H1 (cell line): ENCODE measurements around a stretch of chr17.

- RRBS, result no CpG with 5 or more reads among the region's 3 CpGs
CAGE:
- cytosol, long polyA plus RNA, result no peak
- long polyA plus RNA, result no peak
- nucleus, long polyA plus RNA, result no peak
Measured at GRCh38 chr17:39861252-39861549, 2.9 kb downstream of the IKZF3 start.

- RRBS, result 87% methylated on average over 1 of the region's 7 CpGs
CAGE:
- cytosol, long polyA plus RNA, result no peak
- long polyA plus RNA, result no peak
- nucleus, long polyA plus RNA, result no peak
Measured at GRCh38 chr17:39904535-39905162, 13.8 kb downstream of the GSDMB start.

DNA sequence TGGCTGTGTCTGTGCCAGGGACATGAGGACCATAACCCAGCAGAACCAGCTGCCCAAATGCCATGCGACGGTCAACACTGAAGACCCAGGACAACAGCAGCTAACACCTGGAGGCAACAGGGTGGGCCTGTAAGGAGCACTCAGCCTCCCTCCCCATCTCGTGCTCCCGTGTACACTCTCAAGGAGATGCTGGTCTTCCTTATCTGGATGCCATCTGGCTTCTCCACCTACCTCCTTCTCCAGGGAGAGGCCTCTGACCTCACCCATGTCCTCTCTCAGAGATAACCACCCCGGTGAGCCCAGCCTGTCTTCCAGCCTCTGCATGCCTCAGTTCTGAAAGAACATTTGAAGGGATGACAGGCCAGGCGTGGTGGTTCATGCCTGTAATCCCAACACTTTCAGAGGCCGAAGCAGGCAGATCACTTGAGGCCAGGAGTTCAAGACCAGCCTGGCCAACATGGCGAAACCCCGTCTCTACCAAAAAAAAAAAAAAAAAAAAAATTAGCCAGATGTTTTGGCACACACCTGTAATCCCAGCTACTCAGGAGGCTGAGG is 878 bp upstream of the GSDMB start:
- RRBS, result no CpG with 5 or more reads among the region's 9 CpGs
CAGE:
- cytosol, long polyA plus RNA, result no peak
- long polyA plus RNA, result no peak
- nucleus, long polyA plus RNA, result no peak

- RRBS, result no CpG with 5 or more reads among the region's 5 CpGs
CAGE:
- cytosol, long polyA plus RNA, result no peak
- long polyA plus RNA, result no peak
- nucleus, long polyA plus RNA, result no peak
Measured at GRCh38 chr17:39934302-39934734, 6.8 kb downstream of the LRRC3C start.

GRCh38 chr17:39982111-39982416 is 1.5 kb downstream of the PSMD3 start:
- RRBS, result no CpG with 5 or more reads among the region's 1 CpG
CAGE:
- cytosol, long polyA plus RNA, result no peak
- long polyA plus RNA, result no peak
- nucleus, long polyA plus RNA, result no peak

GRCh38 chr17:40063597-40063894 is 781 bp downstream of the THRA start:
- RRBS, result 20% methylated on average over 2 of the region's 7 CpGs
CAGE:
- cytosol, long polyA plus RNA, result no peak
- long polyA plus RNA, result no peak
- nucleus, long polyA plus RNA, result no peak

- RRBS, result no CpG with 5 or more reads among the region's 4 CpGs
CAGE:
- cytosol, long polyA plus RNA, result no peak
- long polyA plus RNA, result no peak
- nucleus, long polyA plus RNA, result no peak
Measured at GRCh38 chr17:40068178-40068671, 5.5 kb downstream of the THRA start.

- RRBS, result no CpG with 5 or more reads among the region's 13 CpGs
CAGE:
- cytosol, long polyA plus RNA, result no peak
- long polyA plus RNA, result no peak
- nucleus, long polyA plus RNA, result no peak
Measured at GRCh38 chr17:40069778-40070619, 7.2 kb downstream of the THRA start.

- RRBS, result under 1% methylated on average over 24 of the region's 50 CpGs
CAGE:
- cytosol, long polyA plus RNA, result start-site peak on the plus strand at chr17:40122600-40122619, 15 reads
- long polyA plus RNA, result no peak
- nucleus, long polyA plus RNA, result start-site peak on the minus strand at chr17:40122491-40122533, 7 reads
Measured at GRCh38 chr17:40122470-40122917, 723 bp downstream of the MSL1 start.

DNA sequence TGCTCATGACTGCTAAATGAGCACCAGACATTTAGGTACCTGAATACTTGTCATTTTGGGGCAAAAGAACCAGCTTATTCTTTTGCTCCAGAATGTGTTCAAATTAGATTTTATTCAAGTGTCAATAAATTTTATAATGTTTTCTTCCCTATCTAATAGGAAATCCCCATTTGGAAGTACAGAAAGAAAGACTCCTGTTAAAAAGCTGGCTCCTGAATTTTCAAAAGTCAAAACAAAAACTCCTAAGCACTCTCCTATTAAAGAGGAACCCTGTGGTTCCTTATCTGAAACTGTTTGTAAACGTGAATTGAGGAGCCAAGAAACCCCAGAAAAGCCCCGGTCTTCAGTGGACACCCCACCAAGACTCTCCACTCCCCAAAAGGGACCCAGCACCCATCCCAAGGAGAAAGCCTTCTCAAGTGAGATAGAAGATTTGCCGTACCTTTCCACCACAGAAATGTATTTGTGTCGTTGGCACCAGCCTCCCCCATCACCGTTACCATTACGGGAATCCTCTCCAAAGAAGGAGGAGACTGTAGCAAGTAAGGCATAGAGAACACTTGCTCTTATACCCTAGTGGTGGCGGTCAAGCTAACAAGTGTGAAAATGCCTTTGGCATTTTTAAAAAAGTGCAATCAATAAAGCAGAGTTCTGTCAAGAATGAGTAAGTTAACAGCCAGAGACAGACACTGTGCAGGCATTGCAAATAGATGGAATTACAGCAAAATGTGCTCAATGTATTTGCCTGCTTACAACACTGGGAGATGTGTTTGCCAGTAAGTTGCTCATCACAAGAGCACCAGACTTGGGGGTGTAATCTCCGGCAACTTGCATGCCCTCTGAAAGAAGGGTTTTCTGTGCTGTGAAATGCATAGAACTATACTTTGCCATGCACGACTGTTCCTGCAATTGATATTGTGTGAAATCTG is 7.6 kb downstream of the MSL1 start:
- RRBS, result no CpG with 5 or more reads among the region's 9 CpGs
CAGE:
- cytosol, long polyA plus RNA, result no peak
- long polyA plus RNA, result no peak
- nucleus, long polyA plus RNA, result no peak

- RRBS, result no CpG with 5 or more reads among the region's 5 CpGs
CAGE:
- cytosol, long polyA plus RNA, result no peak
- long polyA plus RNA, result no peak
- nucleus, long polyA plus RNA, result no peak
Measured at GRCh38 chr17:40271207-40271703, 16.4 kb upstream of the CDC6 start.

- RRBS, result no CpG with 5 or more reads among the region's 21 CpGs
CAGE:
- cytosol, long polyA plus RNA, result no peak
- long polyA plus RNA, result no peak
- nucleus, long polyA plus RNA, result no peak
Measured at GRCh38 chr17:40320697-40321733, 12.0 kb downstream of the RARA start.

GRCh38 chr17:40333788-40334707 is 25.1 kb downstream of the RARA start:
- RRBS, result no CpG with 5 or more reads among the region's 3 CpGs
CAGE:
- cytosol, long polyA plus RNA, result no peak
- long polyA plus RNA, result no peak
- nucleus, long polyA plus RNA, result no peak

GRCh38 chr17:40351661-40352634 is 12.6 kb downstream of the GJD3 start:
- RRBS, result 95% methylated on average over 4 of the region's 24 CpGs
CAGE:
- cytosol, long polyA plus RNA, result no peak
- long polyA plus RNA, result no peak
- nucleus, long polyA plus RNA, result no peak

- RRBS, result no CpG with 5 or more reads among the region's 24 CpGs
CAGE:
- cytosol, long polyA plus RNA, result no peak
- long polyA plus RNA, result no peak
- nucleus, long polyA plus RNA, result no peak
Measured at GRCh38 chr17:40356500-40357677, 7.6 kb downstream of the GJD3 start.

- RRBS, result no CpG with 5 or more reads among the region's 7 CpGs
CAGE:
- cytosol, long polyA plus RNA, result no peak
- long polyA plus RNA, result no peak
- nucleus, long polyA plus RNA, result no peak
Measured at GRCh38 chr17:40465392-40465671, 22.1 kb downstream of the IGFBP4 start.

- RRBS, result no CpG with 5 or more reads among the region's 15 CpGs
CAGE:
- cytosol, long polyA plus RNA, result no peak
- long polyA plus RNA, result no peak
- nucleus, long polyA plus RNA, result no peak
Measured at GRCh38 chr17:40509964-40510860, 8.8 kb upstream of the TNS4 start.

DNA sequence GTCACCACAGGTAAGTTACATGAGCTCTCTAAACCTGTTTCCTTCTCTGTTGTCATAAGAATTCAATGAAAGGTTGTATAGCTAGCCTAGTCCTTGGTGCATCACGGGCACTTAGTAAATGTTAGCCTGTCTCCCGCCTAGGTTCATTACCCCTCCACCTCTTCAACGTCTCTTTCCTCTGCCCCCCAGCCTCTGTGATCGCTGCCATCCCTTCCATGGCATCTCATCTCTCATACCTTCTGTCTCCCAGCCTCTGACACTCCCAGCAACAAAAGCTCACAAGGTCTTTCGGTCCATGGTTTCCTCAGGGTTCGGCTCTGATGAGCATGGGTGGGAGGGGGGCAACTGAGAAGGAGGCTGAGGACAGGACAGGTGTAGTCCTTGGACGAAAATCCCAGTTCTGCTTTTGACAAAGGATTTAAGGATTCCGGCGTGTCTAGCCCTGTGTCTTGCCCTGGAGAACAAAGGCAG is 16.8 kb downstream of the CCR7 start:
- RRBS, result no CpG with 5 or more reads among the region's 9 CpGs
CAGE:
- cytosol, long polyA plus RNA, result no peak
- long polyA plus RNA, result no peak
- nucleus, long polyA plus RNA, result no peak

GRCh38 chr17:40607522-40608484 is 39.8 kb downstream of the SMARCE1 start:
- RRBS, result no CpG with 5 or more reads among the region's 11 CpGs
CAGE:
- cytosol, long polyA plus RNA, result no peak
- long polyA plus RNA, result no peak
- nucleus, long polyA plus RNA, result no peak

DNA sequence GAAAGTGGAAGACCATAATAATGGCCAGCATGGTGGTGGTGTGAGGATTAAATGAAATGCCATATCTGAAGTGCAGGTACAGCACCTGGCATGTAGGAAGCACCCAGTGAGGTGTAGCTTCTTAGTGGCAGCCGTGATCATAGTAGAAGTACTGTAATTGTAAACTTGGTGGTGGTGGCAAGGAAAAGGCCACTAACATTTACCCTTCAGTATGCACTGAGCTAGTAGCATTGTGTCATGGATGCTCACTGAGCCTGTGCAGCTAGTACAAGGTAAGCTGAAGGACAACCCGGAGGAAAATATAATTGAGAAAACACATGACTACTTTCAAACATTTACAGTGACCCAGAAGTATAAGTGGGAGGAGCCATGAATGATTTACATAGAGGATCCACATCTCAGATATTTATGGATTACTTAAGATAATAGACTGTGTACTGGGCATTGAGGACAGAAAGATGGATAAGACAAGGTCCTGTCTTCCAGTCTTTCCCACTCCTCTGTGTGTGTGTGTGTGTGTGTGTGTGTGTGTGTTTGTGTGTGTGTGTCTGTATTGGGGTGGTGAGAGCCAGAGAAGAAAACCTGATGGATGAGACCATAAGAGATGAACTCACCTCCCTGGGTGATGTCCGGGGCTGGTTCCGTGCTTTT is 14.8 kb upstream of the KRT20 start:
- RRBS, result no CpG with 5 or more reads among the region's 4 CpGs
CAGE:
- cytosol, long polyA plus RNA, result no peak
- long polyA plus RNA, result no peak
- nucleus, long polyA plus RNA, result no peak